Left lobe of liver (tissue), 1 donor: Measurements from ENCODE around the genes CNKSR2, MAGEB3 and MAGEB1.

GRCh38 chrX:20029627-20030164 is 38.8 kb upstream of the BCLAF3 start:
- PRO-cap: unidirectional peak, plus-strand start at chrX:20029966

DNA sequence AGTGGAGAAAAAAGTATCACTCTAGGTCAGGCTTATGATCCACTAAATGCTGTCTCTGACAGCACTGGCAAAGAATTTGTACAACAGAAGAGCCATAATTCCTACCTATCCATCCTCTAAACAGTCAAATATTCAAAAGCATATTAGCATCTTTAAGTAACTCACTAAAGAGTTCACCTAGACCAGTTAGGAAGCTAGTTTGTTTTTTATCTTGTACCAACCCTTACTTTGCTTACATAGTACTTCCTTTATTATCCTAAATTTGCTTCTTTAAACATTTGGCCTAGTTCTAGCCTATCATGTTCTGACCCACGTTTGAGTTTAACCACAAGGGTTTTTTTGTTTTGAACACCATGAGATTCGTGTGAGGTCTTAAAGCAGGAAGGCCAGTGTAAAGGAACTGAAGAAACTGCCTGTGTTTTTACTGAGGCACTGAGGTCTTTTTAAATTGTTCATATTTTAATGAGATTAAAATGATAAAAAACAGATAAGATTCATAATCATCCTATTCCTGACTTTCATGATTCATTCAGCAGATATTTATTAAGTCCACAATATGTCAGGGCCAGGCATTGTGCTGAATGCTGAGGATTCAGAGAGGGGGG is 3.4 kb downstream of the RPS6KA3 start:
- PRO-cap: no peak

DNA sequence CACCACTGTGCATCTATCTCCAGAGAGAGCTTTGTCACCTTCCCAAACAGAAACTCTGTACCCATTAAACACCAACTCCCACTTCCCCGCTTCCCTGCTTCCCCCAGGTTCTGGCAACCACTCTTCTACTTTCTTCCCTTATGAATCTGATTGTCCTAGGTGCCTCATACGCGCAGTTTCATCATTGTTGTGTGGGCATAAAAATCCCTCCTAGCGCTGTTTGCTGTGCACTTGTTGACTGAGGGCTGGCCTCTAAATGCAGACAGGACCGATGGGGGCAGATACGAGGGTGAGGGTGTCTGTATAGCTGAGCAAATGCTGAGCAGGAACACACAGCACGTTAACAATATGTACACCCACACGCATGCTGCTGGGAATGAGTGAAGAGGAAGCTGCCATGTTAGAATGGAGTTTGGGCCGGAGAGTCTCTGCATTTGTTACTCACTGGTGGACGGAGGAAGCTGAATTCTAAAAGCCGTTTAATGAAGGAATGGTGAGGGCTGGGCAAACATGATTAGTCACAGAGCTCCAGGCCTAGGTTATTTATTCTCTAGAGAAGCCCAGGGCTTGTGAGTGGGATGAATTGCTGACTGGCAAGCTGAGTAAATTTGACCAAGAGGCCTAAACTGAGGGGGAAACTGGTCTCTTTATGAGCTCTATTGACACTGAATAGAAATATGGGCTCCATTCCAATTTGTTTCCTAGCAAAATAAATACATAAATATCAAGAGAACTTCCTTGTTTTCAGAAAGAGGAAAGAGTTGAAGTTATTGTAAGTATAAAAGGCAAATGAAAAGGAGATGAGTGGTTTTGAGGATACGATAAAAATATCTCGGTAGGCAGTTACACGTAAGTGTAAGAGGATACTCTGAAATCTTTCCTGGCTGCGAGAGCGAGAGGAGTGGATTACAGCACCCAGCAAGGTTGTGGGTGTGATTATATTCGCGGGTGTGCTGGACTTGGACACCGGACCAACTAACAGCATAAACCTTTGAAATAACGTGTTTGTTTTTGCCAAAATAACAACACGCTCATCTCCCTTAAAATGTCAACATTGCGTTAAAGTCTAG is 95.9 kb upstream of the RPS6KA3 start:
- PRO-cap: no peak

- PRO-cap: bidirectional peak, plus-strand start at chrX:21374456, minus-strand start at chrX:21374102
Measured at GRCh38 chrX:21373962-21374831, at the start of gene CNKSR2. Gene CNKSR2 (plus strand): TSS chrX:21374418.

GRCh38 chrX:21973786-21974627 is 33.5 kb downstream of the SMS start:
- PRO-cap: no peak

DNA sequence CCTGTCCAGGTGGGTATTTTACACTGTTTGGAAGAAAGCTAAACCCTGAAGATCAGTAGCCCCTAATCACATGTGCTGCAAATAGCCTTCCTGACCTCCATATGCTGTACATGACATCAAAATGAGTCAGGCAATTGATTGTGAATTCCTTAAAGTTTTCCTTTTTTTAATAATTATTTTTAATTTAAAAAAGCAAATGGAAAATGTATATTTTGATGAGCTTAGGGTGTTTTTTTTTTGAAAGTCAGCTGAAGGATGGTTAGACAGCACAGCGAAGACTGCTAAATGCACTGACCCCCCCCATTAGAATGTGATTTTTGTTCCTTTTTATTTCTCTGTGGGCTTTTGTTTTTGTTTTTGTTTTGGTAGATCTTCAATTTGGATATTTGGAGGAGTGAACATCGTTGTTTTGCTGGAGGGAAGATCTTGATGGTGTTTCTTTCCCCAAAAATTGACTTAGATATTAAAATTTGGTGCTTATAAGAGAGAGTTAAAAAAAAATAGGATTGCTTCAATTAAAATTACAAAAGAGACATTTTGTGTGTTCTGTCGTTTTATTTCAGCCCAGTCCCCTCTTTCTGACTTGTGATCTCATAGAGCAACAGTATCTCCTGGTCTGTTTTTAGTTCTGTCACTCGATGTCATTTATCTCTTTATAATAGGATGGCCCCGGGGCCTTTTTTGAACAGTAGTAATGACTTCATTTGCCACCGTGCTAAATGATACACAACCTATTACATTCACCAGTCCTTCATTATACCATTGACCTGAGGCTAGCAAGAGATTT is 37.6 kb upstream of the PHEX start:
- PRO-cap: no peak

- PRO-cap: no peak
Measured at GRCh38 chrX:22686178-22686522, 313.6 kb upstream of the DDX53 start.

DNA sequence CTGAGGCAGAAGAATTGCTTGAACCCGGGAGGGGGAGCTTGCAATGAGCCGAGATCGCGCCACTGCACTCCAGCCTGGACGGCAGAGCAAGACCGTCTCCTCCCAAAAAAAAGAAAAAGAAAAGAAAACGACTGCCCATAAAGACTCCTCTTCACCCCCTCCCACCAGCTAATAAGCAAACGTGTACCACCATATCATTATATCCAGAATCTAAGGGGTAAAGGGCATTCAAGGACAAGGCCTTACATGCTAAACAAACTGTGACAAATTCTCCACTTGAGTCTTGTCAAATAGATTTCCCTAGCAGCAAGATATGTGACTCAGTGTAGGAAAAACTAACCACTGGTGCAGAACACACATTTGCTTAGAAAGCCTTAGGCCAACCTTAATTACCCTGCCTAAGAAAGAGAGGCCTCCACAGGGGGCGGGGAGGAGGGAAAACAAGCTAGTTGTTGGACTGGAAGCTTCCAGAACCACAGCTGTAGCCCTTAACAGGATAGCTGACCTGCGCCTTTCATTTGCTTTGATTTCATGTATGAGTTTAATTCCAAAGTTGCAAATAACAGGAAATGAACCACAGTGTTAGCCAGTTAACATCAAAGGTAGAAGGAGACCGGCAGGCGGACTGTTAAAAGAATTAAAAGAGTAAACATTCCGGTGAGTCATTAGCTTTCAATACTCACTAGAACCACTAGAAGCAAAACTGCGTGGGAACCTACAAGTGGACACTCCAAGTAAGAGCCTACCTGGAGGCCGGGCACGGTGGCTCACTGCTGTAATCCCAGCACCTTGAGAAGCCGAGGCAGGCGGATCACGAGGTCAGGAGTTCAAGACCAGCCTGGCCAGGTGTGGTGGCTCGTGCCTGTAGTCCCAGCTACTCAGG is 24.3 kb downstream of the SAT1 start:
- PRO-cap: no peak

- PRO-cap: unidirectional peak, plus-strand start at chrX:23872089
Measured at GRCh38 chrX:23871794-23872200, 35.9 kb downstream of the APOO start.

DNA sequence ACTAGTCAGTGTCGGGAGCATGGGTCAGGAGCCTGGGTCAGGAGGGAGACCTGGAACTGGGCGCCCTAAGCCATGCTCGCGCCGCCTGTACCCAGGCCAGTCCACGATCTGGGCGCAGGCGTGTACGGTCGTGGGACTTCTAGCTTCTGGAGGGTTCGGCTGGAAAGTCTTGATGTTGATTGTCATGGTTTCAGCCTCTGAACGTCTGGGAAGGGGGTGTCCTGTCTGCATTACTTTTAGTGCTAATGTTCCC is 281 bp downstream of the EIF2S3 start:
- PRO-cap: no peak

GRCh38 chrX:24059850-24060490 is 5.2 kb downstream of the EIF2S3 start:
- PRO-cap: no peak

DNA sequence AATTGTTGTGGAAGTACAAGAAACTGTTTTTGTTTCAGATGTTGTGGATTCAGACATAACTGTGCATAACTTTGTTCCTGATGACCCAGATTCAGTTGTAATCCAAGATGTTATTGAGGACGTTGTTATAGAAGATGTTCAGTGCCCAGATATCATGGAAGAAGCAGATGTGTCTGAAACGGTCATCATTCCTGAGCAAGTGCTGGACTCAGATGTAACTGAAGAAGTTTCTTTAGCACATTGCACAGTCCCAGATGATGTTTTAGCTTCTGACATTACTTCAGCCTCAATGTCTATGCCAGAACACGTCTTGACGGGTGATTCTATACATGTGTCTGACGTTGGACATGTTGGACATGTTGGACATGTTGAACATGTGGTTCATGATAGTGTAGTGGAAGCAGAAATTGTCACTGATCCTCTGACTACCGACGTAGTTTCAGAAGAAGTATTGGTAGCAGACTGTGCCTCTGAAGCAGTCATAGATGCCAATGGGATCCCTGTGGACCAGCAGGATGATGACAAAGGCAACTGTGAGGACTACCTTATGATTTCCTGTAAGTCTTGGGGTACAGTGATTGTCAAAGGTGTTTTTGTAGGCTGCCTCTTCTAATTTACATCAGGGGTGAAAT is 29.8 kb downstream of the ZFX start:
- PRO-cap: no peak

DNA sequence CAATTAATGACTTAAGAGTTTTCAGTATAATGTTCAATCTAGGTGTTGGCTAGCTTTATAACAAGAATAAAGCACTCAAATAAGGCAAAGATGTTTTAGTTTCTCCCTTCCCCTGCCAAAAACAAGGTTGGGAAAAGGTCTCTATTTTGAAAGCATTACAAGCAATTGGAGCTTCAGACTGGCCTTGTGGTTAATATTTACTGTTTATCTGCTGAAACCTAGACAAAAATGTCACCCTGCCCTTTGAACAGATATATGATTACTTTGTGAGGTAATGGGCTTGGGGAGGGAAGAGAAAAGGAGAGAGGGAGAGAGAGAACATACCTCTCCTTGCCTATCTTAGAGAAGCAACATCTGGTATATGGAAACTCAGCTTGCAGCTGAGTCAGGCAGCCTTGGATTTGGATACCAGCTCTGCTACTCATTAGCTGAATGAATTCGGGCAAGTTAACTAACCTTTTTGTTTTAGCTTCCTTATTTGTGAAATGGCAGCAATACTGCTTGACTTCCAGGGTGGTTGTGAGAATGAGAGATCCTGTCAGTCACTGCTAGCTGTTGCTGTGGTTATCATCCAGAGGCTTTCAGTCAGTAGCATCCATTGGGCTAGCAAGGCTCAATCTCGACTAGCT is 41.0 kb downstream of the ZFX start:
- PRO-cap: unidirectional peak, plus-strand start at position 292 of the sequence; unidirectional peak, plus-strand start at position 321 of the sequence

GRCh38 chrX:24395785-24396181 is 35.3 kb downstream of the SUPT20HL1 start:
- PRO-cap: no peak

- PRO-cap: no peak
Measured at GRCh38 chrX:24465593-24466293, 657 bp downstream of the PDK3 start.

DNA sequence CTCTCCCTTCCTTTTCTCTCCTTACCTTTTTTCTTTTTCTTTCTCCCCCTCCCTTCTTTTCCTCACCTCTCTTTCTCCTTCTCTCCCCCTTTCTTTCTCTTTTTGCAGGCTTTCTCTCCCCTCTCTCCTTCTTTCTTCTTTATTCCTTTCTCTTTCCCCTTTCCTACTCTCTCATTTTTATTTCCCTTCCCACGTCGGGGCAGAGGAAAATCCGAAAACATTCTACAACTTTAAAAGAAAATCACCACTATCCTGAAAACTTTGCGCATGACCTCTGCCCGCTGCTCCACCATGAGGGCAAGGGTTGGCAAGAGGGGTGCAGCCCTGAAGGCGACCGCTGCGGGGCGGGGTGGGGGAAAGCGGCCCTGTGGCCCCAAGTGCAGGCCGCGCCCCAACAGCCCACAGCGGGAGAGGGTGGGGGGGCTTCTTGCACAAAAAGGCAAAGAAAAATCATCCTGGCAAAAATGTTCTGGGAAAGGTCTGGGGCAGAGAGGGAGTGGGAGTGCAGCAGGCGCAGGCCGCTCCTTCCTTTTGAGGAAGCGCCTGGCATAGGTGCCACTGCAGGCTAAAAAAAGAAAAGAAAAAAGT is 1.6 kb downstream of the ARX start:
- PRO-cap: no peak

GRCh38 chrX:30230560-30230933 is at the start of gene MAGEB3:
Gene MAGEB3 (plus strand): TSS chrX:30230657.
- PRO-cap: no peak

GRCh38 chrX:30246514-30247532 is at the start of gene MAGEB1:
Gene MAGEB1 (plus strand): TSS chrX:30247146.
- PRO-cap: no peak

DNA sequence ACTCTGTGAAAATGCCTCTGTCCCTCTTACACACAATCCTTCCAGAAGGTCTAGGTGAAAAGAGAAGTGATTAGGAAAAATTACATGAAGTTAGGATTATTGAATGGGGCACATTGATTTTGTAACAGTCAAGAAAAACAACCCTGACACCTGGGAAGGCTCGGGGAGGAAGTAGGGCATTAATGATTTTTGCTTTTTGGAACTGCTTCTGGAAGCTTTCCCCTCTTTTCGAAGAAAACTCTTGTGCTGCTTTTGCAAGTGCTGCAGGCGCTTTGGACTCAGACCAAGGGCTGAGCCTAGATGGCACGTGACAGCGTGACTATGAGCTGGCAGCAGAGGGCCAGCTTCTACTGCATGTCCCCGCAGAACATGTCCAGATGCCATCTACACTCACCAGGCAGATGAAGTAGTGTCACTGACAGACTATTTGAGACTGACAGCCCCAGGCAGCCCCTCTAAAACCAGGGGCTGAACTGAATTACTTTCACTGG is 6.3 kb downstream of the NR0B1 start:
- PRO-cap: no peak

- PRO-cap: no peak
Measured at GRCh38 chrX:30307975-30308887, 959 bp downstream of the NR0B1 start.